Non-pigmented ciliary epithelial cell (primary cell): ENCODE measurements around a stretch of chr16.

- RRBS, result no CpG with 5 or more reads among the region's 13 CpGs
Observed at GRCh38 chr16:66528867-66529610, 20.9 kb downstream of the TK2 start.

DNA sequence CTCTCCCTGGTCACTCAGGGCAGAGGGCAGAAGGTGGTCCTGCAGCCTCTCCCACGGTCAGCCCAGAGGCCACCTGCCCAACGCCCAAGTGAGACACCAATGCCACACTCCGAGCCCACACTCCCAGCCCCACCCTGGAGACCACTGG is 1.2 kb downstream of the CMTM3 start:
- RRBS, result no CpG with 5 or more reads among the region's 3 CpGs

- RRBS, result no CpG with 5 or more reads among the region's 26 CpGs
Observed at GRCh38 chr16:66621587-66622380, 17.3 kb downstream of the CMTM3 start.

DNA sequence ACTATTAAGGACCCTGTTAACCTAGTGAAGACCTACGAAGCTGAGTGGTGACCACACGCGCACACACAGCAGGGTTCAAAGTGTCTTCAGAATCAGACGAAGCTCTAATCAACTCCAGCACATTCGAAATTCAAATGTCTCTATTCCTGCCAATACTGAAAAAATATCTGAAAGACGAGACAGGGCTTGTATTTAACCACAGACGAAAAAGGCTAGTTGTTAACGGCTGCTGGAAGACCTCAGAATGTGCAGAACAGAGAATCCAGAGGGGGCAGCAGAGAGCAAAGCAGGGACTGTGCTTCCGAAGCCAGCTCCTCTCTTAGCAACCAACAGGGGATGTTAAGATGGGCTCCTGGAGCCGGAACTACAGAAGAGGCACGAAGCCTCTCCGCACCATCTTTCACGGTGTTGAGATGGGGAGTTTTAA is 45.7 kb downstream of the CMTM4 start:
- RRBS, result no CpG with 5 or more reads among the region's 13 CpGs

DNA sequence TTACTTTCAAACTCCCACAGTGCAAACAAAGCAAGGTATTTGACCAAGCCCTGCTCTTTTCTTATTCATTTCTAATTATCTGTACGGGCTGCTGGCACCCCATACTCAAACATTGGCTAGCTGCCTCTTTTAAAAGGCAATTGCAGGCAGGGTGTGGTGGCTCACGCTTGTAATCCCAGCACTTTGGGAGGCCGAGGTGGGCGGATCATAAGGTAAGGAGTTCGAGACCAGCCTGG is 2.3 kb downstream of the CMTM4 start:
- RRBS, result no CpG with 5 or more reads among the region's 5 CpGs

DNA sequence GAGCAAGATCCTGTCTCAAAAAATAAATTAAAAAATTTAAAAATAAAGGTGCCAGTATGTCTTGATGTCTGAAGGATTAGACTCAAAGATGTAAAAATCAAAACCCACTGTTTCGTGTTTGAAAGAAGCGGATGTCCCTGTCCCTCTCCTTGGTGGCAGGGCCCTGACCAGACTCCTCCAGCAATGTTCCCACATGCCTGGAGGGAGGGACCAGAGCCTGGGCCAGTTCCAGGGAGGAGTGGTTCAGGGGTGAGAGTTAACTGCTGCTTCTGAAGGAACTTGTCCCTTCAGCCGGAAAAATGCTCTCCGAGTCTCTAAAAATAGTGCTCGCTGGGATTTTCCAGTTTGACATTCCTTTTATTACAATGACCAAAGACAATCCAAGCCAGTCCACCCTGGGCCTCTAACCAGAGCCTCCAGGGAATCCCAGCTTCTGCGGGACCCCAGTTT is 9.5 kb upstream of the CMTM4 start:
- RRBS, result no CpG with 5 or more reads among the region's 6 CpGs

GRCh38 chr16:66722672-66723949 is 26.6 kb upstream of the CMTM4 start:
- RRBS, result no CpG with 5 or more reads among the region's 11 CpGs

- RRBS, result no CpG with 5 or more reads among the region's 27 CpGs
Observed at GRCh38 chr16:66904535-66905496, 13.9 kb downstream of the CDH16 start.

DNA sequence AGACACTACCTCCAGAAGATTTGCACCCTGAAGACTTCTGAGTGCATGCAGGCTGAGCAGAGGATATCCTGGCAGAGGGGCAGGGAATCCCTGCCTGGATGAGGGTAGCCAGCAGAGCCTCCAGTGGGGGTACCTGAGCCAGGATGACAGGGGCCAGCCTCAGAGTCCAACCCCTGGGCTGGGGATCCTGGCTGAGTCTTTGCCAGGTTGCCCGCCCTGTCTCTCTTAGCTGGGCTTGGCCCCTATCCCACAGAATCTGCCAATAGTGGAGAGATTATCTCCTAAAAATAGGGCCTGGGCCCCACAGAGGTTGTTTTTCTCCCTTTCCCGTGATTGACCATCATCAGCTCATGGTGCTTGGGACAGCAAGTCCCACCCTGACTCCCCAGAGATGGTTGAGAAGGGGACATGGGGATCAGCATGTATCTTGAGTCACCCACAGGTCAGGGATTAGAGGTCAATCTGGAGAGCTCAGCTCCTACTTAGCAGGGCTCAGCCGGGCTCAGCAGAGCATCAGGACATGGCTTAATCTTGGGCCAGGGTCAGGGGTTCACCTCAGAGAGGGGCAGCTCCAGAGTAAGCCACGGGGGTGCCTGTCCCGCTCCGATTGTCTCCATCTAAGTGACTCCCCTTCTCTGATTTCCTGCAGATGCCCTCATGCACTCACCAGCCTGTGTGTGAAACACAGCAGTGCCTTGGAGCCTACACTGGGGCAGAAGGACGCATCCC is 11.6 kb downstream of the CDH16 start:
- RRBS, result no CpG with 5 or more reads among the region's 7 CpGs

DNA sequence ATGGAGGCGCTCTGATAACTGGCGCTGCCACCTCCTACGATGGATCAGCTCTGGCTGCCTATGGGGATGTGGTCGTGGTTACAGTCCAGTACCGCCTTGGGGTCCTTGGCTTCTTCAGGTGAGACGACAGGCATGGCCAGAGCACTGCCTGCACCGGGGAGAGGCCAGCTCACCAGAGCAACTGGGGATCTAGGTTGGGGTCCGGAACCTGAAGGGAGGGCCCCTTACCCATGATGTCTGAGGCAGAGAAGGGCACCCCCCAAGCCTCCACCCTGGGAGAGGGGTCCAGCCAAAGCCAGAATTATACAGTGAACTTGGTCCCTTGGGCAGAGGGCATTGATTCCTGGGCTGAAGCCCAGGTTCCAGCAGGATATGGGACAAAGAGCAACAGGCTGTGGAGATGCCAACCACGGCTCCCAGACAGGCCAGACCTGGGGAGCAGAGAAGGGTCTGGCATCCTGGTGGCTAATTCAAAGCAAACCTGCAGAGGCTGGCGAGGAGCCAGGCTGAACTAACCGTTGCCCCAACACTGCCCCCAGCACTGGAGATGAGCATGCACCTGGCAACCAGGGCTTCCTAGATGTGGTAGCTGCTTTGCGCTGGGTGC is 2.9 kb downstream of the CES3 start:
- RRBS, result no CpG with 5 or more reads among the region's 12 CpGs

DNA sequence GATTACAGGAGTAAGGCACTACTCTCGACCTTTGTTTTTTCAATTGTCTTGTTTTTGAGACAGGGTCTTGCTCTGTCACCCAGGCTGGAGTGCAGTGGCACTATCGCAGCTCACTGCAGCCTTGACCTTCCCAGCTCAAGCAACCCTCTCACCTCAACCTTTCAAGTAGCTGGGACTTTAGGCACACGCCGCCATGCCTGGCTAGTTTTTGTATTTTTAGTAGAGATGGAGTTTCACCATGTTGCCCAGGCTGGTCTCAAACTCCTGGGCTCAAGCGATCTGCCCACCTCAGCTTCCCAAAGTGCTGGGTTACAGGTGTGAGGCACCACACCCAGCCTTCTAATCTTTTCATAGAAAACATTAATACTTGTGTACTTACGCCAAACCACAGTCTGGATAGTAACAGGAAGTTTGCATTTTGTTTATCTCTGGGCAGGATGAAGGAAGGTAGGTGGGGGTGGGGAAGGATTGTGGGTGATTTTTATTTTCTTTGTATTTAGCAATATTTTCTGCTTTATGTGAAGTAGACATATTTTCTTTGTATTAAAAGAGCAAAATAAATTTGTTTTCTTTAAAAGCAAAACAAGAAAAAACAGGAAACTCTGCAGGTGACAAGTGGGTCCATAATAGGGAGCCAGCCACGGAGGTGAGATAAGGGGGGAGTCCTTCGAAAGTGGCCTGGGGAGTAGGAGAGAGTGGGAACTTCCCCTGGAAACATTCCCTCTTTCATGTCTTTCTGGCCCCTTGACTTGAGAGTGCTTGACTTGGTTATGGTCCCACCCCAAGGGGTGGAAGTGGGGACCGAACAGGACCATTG is 1.4 kb downstream of the TRADD start:
- RRBS, result no CpG with 5 or more reads among the region's 9 CpGs

GRCh38 chr16:67158945-67159693 is 590 bp downstream of the TRADD start:
- RRBS, result 1% methylated on average over 9 of the region's 38 CpGs

DNA sequence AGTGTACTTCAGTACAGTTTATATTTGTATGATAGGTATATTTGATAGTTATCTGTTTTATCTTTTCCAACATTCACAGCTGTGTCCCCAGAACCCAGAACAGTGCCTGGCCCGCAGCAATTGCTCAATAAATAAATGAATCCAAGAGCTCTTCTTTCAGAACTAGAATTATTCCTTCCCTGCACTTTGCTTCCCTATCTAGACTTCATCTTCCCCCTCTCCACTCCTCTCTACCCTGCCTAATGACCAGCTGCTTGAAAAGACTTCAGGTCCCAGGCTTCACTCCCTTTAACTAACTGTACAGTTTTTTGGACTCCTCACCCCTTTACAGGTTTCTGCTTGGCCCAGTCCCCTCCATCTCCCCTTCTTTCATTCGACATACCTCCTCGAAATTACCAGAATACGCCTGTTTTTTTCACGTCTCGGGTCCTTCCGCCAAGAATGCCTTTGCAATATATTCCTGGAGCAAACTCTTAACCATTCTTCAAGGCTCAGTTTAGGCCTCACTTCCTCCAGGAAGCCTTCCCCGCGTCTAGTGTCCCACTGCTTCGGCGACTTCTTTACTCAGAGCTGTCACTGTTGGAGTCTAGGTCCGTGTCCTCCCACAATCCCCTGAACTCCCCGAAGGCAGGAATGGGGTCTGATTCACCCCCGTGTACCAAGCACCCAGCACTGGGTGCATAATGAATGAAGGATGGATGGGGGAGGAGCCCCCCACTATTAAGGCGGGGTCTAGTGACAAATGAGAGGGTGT is 706 bp downstream of the MATCAP1 start:
- RRBS, result no CpG with 5 or more reads among the region's 15 CpGs

GRCh38 chr16:67277876-67278379 is 1.4 kb upstream of the PLEKHG4 start:
- RRBS, result no CpG with 5 or more reads among the region's 3 CpGs

- RRBS, result no CpG with 5 or more reads among the region's 7 CpGs
Observed at GRCh38 chr16:67301163-67301659, 21.9 kb downstream of the PLEKHG4 start.

DNA sequence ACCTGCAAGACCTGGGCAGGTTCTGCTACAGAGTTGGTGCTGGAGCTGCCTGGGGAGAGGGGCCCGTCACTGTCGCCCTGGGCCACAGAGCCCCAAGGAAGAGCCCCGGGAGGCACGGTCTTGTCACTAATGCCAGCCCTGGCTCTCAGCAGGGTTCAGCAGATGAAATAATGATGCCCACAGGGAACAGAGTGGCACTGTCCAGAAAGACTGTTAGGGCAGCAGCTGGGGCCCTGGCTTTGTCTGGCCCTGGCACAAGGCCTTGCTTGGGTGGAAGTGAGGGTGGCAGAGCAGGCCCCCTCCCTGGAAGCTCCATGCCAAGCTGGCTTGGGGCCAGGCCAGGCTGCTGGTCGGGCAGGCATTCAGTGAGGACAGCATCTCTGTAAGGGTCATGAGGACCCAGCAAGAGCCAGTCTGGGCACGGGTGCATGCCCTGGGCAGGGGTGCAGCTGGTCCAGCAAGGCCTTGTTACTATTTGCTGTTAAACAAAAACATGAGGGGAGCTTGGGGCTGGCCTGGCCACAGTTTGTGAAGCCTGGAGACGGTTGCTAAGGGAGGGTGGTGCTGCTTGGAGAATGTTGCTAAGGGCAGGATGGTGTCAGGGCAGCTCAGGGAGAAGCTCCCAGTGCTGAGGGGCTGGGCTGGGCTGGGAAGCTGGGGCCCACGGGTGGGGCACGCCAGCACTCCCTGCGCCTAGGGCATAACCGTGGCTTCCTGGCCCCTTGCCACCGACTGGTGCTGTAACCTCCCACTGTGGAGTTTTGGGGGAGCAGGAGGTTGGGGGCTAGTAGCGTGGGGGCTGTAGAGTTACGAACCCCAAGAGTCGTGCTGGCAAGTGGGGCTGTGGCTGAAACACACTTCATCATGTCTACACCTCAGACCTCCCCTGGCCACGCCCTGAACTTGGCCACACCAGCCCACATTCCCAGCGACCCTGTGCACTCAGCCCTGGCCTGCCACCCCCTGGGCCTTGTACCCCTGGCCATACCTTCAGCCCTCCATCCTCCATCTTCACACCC is 1.8 kb downstream of the TPPP3 start:
- RRBS, result no CpG with 5 or more reads among the region's 17 CpGs

DNA sequence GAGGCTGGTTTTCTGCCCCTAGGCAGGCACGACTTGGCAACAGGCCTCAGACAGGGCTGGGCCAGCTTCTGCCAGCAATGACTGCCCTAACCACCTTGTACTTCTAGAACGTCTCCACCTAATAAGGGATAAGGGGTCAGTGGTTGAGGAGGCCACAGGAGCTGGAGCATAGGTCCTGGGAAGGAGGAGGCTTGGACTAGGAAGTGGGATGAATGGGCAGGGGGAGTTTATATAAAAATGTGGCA is 2.4 kb upstream of the HSD11B2 start:
- RRBS, result no CpG with 5 or more reads among the region's 2 CpGs

DNA sequence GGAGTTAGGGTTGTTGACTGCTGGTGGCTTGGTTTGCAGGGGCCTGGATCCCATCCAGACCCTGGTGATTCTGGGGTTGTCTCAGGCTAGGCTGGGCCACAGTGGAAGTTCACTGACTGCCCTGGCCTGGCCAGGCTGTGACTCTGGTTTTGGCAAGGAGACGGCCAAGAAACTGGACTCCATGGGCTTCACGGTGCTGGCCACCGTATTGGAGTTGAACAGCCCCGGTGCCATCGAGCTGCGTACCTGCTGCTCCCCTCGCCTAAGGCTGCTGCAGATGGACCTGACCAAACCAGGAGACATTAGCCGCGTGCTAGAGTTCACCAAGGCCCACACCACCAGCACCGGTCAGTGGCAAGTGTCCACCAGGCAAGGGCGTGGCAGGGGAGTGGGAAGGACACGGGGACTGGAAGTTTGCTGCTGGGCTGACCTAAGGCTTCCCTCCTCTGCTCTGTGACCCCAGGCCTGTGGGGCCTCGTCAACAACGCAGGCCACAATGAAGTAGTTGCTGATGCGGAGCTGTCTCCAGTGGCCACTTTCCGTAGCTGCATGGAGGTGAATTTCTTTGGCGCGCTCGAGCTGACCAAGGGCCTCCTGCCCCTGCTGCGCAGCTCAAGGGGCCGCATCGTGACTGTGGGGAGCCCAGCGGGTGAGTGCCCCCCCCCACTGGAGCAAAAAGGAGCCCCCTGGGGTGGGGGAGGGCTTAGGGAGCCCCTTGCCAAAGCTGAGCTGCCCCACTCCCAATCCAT is 4.7 kb downstream of the HSD11B2 start:
- RRBS, result no CpG with 5 or more reads among the region's 23 CpGs

DNA sequence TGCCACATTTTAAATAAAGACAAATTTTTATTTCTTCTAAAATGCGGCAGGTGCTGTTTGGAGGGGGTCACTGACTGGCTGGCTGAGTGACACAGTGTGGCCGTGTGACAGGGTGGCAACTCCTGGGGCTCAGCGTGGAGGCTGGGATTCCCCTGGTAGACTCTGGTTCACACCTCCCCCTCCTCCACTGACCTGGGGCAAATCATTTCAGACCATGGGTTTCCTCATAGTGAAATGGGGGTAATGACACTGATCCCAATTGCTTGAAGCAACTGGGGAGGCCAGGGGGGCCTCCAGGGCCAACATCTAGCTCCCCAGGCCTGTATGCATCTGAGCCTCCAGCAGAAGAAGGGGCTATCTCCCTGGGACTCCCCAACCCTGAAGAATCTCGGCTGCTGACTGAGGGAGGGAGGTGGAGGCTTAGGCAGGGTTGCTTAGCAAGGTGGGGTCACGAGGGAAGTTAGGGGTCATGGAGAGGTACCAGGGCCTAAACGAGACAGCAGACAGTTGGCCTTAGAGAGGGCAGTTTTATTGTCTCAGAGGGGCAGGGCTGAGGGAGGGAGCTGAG is 6.7 kb downstream of the HSD11B2 start:
- RRBS, result no CpG with 5 or more reads among the region's 6 CpGs

GRCh38 chr16:67451754-67452379 is 20.9 kb downstream of the HSD11B2 start:
- RRBS, result no CpG with 5 or more reads among the region's 1 CpG